Subcutaneous preadipocyte (primary cell): ENCODE measurements around a stretch of chr9.

DNA sequence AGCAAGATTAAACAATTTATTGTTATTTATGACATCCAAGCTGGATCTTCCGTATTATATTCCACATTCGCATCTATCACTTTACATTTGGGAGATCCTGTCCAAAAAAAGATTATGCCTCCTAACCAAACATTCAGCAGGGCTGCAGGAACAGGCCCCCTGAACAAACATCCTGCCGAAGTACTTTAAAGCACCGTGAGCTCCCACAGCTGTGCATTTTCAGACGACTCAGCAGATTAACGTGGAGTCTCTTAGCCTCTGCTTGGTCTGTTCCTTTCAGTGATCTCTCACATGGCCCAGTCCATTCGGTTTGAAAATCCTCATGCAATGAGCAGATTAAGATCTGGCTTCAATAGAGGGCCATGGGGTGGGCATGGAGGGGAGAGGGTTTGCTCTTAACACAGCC, 33.6 kb upstream of the WASHC1 start:
- CAGE, long polyA plus RNA = no peak

GRCh38 chr9:178215-178476, 710 bp downstream of the ZNG1A start:
- CAGE, long polyA plus RNA = no peak

- CAGE, long polyA plus RNA = no peak
Measured at GRCh38 chr9:209233-209891, 5.3 kb upstream of the DOCK8 start.

- CAGE, long polyA plus RNA = no peak
Measured at GRCh38 chr9:211407-211960, 3.2 kb upstream of the DOCK8 start.

DNA sequence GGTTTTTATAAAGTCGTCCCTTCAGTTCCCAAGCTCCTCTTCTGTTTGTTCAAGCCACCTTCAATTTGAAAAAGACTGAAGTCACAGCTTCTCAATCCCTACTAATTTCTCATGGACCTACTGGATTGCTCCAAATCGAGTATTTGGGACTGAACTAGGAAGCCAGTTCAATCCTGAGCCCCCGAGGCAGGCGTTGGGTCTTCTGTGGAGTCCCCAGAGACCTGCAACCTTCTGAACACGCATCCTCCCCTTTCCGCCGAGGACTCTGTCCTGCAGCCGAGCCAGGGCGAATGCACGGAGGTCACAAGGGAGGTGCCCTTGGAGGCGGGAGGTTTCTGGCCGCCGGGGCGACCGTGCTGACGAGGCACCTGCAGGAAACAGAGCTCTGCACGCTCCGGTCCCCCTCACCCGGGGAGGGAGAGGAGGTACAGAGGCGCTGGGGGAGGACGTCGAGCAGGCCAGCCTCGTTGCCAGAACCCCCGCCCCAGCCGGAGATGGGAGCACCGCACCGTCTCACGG, 737 bp upstream of the KANK1 start:
- CAGE, long polyA plus RNA = no peak

DNA sequence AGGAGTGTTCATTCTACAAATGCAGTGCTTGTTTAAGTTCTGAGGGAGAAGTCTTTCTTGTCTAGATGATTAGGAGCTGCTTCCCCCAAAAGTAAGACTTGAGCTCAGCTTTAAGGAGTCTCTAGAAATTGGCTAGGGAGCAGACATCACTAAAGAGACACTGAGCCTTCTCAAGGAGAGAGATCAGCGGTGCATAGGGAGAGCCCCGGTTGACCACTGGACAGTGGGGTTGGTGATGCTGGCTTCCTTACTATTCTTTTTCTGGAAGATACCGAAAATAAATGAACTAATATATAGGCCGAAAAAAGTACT, 5.9 kb downstream of the KANK1 start:
- CAGE, long polyA plus RNA = no peak

DNA sequence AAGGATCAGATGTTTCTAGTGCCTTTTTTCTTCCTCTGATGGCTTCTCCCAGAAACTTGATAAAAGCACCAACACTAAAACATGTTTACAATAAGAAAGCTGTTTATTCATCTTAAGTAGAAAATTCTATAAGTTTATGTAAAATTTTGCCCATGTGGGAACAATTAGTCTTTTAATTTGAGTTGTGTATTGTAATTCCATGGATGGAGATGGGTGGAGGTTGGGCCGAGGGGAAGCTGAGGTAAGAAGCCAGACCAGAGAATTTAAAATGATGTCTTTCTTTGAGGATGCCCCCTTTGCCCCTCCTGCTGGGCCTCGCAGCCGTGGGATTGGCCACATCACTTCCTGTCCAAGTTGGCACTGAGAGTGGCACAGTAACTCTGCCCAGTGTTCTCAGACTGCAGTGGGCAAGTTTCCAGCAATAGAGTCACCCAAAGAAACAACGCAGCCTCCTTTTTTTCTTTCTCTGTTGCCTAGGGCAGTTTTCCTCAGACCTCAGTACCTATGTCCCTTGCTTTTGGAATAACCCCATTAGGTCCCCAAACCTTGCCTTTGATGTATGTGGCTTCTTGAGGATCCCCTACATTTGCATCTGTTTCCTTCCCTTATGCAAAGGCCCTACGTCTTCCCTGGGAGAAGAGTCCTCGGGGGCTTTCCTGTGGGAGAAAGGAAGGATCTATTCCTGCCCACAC, 30.4 kb downstream of the KANK1 start:
- CAGE, long polyA plus RNA = no peak

- CAGE, long polyA plus RNA = no peak
Measured at GRCh38 chr9:551831-552376, 47.4 kb downstream of the KANK1 start.

GRCh38 chr9:578681-579504, 74.4 kb downstream of the KANK1 start:
- CAGE, long polyA plus RNA = no peak

GRCh38 chr9:650421-650883, 146.0 kb downstream of the KANK1 start:
- CAGE, long polyA plus RNA = no peak

DNA sequence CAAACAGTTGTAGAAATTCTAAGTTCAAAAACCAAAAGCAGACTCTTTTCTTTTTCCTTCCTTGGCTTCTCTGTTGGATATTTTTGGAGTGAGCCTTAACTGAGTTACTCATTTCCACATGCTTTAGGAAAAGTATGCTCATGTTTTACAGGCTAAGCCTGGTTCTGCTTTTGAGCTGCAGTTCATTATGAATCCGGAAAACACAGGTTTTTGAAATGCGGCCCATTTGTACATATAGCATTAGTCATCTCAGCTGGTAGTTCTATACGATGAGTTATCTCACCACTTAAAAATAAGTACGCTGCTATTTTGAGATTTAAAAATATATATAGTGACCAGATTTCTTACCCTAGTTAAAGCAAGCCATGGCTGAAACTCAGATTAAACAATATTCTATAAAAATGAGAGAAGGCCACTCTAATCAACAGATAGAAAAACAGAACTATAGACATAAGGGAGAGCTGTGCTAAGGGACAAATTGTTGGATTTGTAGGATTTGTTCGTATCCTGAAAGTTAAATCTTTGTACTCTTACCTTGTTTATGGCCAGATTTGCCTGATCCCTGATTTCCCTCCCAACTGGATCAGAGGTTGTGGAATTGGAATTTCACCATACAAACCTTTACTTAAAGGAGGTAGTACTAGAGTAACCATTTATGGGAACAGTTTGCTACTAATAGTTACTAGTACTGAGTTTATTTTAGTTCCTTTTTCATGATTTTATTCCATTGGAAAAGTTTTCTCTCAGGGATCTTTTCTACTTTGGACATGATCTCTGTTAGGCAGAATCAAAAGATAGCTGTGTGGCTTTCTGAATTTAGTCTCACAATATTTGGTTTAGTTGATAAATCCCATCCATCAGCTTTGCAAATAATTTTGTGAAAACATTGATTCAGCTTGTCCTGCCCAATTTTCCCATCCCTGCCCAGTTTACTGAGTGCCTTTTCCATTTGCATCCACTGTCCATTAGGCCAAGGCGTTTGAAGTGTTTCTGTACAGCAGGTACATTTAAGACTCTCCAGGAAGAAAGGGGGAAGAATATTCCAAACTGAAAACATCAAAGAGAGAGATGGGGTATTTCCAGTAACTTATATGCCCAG, 156.2 kb upstream of the DMRT1 start:
- CAGE, long polyA plus RNA = no peak

- CAGE, long polyA plus RNA = no peak
Measured at GRCh38 chr9:730868-731433, 110.5 kb upstream of the DMRT1 start.

- CAGE, long polyA plus RNA = no peak
Measured at GRCh38 chr9:744670-745259, 96.7 kb upstream of the DMRT1 start.

DNA sequence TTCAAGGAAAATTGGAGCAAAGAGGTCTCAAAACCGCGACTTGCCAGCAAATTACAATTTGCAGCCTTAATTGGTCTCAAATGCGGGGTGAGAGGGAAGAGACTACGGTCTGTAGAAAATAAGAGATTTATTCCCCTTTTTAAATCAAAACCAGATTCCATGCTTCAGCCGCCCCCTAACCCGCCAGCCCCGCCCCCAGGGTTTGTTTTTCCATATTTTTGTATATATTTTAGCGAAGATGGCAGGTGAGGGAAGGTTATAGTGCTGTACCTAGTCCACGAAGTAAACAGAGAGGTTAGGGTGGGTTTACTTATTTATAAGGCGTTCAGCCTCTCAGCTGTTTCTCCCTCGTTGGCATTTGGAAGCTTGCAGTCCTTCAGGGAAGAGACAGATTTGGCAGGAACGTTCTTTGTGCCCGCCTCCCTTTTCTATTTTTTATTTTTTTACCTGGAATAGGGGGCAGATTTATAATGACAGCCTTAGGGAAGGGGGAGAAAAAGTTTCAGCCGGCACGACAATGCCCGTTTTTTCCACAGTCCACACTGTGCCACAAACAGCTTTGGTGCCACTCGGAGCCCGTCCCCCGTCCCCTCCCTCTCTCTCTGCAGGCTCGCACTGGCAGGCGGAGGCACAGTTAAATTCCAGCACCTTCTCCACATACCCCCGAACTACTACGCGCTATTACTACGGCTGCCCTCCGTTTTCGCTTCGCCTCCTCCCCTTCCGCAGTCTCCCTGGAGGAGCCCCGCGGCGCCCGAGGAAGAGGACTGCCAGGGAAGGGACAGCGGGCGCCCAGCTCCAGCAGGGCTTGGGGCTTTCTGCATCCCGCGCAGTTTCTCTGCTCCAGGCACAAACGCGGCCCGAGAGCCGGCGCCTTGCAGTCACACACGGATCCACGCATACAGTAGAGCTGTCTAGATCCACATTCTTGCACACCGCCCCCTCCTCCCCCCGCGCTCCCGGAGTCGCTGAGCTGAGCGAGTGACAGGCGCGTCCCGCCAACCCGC, 676 bp upstream of the SMARCA2 start:
- CAGE, long polyA plus RNA = no peak

GRCh38 chr9:2019249-2019552, 4.1 kb downstream of the SMARCA2 start:
- CAGE, long polyA plus RNA = no peak

DNA sequence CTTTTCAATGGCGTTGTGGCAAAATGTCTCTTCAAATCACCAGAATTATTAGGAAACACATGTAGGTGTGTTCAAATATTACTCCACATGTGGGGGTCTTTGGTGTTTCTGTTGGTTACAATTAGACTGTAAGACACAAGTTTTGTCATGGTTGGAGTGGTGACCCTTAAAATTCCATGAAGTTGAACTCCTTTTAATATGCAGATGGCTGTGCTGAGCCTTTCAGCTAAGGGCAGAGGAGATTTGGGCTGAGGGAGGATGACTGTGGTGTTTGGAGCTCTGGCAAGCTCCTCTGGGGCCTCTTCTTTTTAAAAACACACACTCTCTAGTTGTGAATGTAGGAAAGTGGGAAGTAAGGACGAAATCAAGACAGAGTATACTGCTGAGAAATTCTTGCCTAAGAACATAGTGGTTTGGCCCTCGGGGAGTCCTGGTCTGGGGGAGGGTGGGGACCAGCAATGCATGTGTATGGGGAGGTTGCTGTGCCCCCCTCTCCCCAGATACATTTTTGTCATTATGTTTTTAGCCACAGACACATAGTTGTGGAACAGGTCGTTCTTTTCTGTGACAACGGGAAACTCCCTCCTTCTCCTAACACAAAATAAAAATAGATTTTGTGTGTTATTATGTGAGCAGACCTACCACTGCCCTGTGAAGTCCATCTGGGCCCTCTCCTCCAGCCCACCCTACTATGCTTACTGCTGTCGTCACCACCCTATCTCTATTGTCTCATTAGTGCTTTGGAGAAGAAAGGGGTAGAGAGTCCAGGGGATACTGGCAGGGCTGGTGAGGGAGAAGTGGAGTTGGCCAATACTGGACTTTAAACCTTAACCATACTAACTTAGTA, 9.9 kb downstream of the SMARCA2 start:
- CAGE, long polyA plus RNA = no peak

DNA sequence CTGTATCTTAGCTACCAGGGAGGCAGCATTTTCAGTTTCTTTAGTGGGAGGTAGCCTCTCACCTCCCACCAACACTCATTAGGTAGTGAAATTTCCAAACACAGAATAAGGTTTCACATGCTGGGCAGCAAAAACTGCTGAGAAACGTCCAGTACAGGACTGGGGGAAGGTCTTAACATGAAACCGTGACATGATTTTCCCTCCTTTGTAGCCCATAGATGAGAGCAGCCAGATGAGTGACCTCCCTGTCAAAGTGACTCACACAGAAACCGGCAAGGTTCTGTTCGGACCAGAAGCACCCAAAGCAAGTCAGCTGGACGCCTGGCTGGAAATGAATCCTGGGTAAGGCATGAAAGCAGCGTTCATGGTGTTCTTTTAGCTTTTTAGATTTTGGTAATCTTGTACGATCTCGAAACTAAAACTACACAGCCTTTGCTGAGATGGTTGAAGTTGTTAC, 57.9 kb downstream of the SMARCA2 start:
- CAGE, long polyA plus RNA = no peak

DNA sequence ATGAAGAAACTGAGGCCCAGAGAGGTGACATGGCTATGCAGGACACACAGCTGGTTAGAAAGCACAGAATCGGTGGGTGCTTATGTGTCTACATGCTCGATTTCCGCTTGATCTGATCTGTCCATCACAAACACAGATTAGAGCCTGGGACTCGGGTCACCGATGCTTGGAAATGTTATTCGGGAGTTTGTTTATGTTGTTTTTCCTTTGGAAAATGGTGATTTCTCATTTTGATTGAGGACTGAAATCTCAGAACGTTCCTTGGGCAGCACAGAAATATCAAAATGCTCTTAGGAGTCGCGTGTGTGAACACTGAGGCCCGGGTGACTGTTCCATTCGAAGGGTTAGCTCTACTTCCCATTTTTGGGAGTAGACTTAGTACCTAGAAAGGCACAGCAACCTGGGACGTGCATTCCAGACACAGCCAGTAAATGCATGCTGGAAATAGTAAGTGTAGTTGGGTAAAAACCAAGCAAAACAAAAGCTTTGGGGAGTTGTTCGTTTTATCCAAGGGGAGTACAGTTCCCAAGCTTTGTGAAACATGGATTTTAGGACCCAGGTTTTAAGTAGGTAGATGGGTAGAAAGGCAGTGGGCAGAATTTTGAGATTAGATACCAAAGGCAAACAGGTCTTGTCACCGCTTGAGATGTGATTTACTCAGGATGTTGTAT, 109.5 kb downstream of the SMARCA2 start:
- CAGE, long polyA plus RNA = no peak

- CAGE, long polyA plus RNA = no peak
Measured at GRCh38 chr9:2161324-2162164, 146.4 kb downstream of the SMARCA2 start.

DNA sequence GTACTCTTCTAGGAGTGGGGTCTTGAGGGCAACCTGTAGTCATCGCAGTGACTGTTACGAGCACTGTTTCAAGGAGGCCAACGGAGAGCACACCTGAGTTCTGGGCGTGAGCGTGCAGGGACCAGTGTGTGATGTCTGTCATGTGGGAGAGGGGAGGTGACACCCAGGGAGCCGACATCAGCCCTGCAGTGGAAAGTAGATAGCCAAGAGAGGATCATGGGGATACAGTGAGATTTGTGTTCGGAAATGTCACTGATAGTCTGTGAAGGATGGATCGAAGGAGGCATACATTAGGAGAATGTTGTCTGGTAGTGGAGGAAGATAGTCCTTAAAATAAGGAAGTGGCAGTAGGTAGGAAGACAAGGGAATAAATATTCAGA, 157.5 kb downstream of the SMARCA2 start:
- CAGE, long polyA plus RNA = no peak